Smooth muscle cell (in vitro differentiated cells): ENCODE measurements around a stretch of chr2.

DNA sequence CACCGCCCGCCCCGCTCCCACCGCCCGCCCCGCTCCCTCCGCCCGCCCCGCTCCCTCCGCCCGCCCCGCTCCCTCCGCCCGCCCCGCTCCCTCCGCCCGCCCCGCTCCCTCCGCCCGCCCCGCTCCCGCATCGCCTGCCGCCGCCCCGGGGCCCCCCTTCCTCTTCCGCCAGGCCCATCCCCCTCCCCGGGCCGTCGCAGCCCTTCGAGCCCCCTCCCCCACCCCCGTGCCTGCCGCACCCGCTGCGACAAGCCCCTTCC, 17.8 kb downstream of the GPC1 start:
- RAMPAGE, long total RNA, result no peak

GRCh38 chr2:240466599-240467034, 31.2 kb downstream of the GPC1 start:
- RAMPAGE, long total RNA, result no peak

GRCh38 chr2:240544297-240544657, 13.5 kb downstream of the ANKMY1 start:
- RAMPAGE, long total RNA, result no peak

GRCh38 chr2:240565211-240565370, 3.2 kb upstream of the RNPEPL1 start:
- RAMPAGE, long total RNA, result no peak

DNA sequence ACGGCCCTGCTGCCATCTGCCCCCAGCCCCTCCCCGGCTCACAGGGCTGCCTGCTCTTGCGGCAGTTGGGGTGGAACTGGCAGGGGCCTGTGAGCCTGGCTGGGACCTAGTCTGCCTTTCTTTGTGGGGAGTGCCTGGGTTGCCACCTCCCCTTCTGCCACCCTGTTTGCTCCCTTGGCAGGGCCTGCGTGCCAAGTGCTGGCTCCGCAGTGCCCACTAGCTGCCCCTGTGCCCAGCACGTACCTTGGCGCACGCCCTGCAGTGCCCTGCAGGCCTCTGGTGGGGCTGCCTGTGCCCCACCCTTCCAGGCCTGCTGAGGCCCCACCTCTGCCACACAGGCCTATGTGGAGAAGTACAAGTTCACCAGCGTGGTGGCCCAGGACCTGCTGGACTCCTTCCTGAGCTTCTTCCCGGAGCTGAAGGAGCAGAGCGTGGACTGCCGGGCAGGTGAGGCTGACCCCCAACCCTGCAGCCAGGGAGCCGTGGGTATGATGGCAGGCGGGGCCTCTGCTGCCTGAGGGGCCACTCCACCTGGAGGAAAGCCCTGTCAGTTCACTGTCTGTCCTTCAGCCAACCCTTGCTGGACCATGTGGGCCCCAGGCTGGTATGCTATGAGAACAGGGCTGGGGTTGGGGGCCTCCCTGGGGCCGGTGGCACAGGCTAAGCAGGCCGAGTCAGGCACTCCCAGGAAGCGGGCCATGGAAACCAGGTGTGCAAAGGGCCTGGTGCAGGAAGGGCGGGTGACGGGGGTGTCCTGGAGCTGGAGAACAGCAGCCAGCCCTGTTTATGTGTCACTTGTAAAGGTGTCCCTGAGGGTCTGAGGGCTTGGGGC, 7.1 kb downstream of the RNPEPL1 start:
- RAMPAGE, long total RNA, result no peak

DNA sequence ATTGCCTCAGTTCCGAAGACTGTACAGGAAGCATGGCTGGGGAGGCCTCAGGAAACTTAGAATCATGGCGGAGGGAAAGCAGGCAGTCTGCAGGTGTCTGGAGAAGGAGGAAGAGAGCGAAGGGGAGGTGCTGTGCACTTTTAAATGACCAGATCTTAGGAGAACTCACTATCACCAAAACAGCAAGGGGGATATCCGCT, 13.5 kb downstream of the CAPN10 start:
- RAMPAGE, long total RNA, result no peak

- RAMPAGE, long total RNA, result no peak
Observed at GRCh38 chr2:240605236-240605897, 18.8 kb downstream of the CAPN10 start.

DNA sequence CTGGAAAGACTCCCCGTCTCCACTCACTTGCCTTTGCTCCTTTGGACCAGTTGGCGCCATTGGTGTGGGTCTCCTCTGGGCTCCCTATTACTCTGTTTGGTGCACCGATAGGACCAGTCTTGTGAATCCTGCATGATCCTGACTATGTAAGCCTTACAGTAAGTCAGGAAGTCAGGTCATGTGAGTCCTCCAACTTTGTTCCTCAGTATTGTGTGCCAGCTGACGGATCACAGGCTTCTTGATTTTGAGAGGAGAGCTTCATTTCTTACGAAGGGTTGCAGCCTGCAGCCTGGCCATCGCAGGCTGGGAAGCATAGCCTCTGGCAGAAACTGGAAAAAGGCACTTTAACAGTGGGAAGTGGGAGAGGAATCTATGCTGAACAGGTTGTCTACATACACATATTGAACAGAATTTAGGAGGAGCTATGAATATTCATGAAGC, 13.8 kb downstream of the AQP12A start:
- RAMPAGE, long total RNA, result no peak

DNA sequence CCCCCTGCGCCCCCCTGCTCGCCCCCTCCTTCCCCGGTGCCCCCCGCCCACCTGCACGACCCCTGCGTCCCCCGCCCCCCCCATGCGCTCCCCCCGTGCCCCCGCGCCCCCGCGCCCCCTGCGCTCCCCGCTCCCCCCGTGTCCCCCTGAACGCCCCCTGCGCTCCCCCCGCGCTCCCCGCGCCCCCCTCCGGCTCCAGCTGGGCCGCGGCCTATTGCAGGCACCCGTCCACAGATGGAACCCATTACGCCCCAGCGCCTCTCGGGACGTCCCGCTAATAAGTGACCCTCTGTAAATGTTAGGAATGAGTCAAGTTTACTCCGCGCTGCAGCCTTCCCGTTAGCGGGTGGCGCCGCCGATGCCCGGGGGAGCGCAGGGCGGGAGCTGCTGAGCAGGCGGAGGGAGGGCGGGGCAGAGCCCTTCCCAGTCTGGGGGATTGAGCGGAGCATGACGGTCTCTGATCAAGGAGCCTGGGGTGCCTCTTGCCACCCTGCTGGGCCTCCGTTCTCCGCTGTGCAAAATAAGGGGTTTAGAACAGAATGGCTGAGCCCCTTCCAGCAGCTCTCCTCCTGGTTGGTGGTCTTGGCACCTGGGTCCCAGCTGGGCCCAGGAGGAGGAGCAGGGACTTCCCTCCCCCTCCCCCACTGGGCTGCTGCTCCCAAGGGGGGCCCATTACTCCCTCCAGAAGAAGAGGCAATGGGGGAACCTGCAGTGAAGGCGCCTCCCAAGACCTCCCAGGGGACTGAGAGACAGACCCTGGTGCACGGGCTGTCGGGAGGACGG, 10.4 kb downstream of the CROCC2 start:
- RAMPAGE, long total RNA, result no peak

- RAMPAGE, long total RNA, result no peak
Observed at GRCh38 chr2:240960391-240961056, 37.9 kb upstream of the SNED1 start.

- RAMPAGE, long total RNA, result no peak
Observed at GRCh38 chr2:241000528-241001236, 2.3 kb downstream of the SNED1 start.

- RAMPAGE, long total RNA, result no peak
Observed at GRCh38 chr2:241057339-241057899, 44.7 kb downstream of the MTERF4 start.

- RAMPAGE, long total RNA, result no peak
Observed at GRCh38 chr2:241087938-241088844, 13.9 kb downstream of the MTERF4 start.

- RAMPAGE, long total RNA, result no peak
Observed at GRCh38 chr2:241091089-241091808, 10.8 kb downstream of the MTERF4 start.

GRCh38 chr2:241108152-241109006, 6.3 kb upstream of the MTERF4 start:
- RAMPAGE, long total RNA, result no peak

GRCh38 chr2:241114693-241115604, 12.9 kb upstream of the MTERF4 start:
- RAMPAGE, long total RNA, result no peak

DNA sequence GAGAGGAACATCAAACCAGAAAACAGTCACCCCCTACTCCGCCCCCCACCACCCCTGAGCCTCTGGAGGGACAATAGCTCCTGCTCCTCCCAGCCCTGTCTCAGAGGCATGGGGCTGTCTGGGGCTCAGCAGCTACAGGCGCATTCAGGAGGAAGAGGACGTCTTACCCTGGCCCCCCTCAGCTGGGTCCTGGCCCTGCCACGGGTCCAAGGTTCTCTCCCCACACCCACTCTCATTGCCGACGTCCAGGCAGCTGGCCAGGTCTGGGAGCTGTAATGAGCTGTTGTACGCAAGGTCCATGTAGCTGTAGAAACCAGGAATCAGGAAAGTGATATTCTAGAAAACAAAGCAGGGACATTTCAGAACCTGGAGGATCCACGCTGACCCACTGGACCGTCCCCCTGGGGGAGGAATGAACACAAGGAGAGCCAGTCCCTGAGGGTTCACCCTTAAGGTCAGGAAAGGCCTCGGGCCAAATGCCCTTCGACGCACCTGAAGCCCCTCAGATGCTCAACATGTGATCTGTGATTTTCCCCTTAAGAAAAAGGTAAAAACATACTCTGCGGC, 13.5 kb downstream of the PASK start:
- RAMPAGE, long total RNA, result no peak

DNA sequence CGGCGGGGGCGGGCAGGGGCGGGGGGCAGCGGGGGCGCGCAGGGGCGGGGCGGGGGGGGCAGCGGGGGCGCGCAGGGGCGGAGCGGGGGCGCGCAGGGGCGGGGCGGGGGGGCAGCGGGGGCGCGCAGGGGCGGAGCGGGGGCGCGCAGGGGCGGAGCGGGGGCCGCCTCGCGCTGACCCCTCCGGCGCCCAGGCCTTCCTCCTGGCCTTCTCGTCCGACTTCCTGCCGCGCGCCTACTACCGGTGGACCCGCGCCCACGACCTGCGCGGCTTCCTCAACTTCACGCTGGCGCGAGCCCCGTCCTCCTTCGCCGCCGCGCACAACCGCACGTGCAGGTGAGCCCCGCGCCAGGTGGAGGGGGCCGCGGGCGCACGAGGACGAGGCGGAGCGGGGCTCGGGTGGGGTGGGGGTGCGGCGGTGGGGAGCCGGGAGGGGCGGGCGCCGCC, 29.6 kb downstream of the ANO7 start:
- RAMPAGE, long total RNA, result no peak

- RAMPAGE, long total RNA, result no peak
Observed at GRCh38 chr2:241234951-241235418, 46.5 kb downstream of the ANO7 start.

- RAMPAGE, long total RNA, result no peak
Observed at GRCh38 chr2:241236346-241237245, 48.1 kb downstream of the ANO7 start.